Spleen (tissue), 7 donors: ENCODE results near the gene AKT1.

GRCh38 chr14:103535117-103535639, 6.2 kb downstream of the TRMT61A start:
- PRO-cap, 4 experiments = no peak in any of the 4 experiments
- RAMPAGE, long total RNA, 4 experiments = no peak in any of the 4 experiments

DNA sequence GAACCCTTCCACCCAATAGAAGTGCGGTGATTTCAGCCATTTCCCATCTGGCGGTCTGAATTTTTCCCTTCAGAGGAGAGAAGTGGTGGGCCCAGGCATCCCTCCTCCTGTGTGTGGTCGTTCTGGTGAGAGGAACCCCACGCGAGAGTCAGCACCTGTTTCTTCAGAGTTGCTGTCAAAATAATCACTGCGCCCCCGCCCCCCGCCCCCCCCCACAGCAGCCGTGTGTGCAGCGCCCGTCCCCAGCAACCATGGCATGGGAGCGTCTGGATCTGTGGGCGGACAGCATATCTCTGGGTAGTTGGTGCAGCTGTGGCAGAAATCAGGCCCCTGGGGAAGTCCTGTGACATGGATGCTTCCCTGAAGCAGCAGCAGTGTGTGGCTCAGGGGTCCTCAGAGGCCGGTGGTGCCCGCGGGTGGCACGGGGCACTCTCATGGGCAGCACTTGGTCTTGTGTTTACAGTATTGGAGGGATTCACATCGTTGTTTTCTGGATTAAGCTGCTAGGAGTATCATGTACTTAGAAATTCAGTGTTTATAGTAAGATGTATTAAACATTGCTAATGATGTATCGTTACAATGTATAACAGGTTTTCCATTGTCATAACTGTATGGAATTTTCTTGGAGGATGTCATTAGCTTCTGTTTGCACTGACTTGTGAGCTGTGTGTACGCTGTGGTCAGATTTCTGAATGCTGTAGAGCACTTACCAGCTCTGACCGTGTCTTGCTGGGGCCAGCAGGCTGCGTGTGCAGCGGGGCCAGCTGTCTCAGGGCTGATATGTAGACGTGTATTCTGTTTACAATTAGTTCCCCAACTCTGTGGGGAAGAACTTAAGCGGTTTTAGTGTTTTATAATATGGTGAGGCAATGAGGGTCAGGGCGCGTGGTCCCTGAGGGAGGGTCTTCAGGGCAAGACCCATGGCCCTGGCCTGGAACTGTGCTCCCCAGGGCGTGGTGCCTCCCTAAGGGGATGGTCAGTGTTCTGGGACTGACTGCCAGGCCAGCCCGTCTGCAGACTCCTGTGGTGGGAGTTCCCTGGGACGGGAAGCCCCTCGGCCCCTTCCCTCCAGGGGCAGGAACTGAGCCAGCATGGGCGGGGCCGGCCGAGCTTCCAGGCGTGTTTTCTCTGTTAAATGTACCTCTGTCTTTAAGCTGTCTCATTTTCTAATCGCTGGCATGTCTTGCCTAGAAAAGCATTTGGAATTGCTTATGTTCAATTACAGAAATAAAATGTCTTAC, 18.9 kb downstream of the XRCC3 start:
- PRO-cap, 4 experiments = no peak in any of the 4 experiments
- RAMPAGE, long total RNA, 4 experiments = no peak in any of the 4 experiments

DNA sequence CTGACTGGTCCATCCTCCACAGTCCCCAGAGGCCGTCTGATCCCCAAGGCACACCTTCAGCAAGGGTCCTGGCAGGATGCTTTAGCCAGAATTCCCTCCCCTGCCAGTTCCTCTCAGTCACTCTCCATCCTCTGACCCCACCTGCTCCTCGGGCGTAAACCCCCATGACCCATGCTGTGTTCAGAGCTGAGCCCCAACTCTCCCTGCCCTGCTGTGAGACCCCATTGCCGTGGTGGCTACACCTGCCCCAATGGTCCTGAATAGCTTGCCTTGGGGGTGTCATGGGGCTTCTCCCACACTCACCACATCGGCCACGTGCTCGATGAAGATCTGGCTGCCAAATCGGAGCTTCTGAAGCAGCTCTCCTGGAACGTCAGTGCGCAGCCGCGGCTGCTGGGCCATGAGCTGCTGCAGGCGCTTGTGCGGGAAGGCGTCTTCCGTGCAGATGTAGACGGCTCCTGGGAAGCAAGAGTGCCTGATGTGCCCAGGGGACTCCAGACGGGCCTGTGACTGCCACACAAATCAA, 12.3 kb downstream of the XRCC3 start:
- PRO-cap, 4 experiments = no peak in any of the 4 experiments
- RAMPAGE, long total RNA, 4 experiments = no peak in any of the 4 experiments

DNA sequence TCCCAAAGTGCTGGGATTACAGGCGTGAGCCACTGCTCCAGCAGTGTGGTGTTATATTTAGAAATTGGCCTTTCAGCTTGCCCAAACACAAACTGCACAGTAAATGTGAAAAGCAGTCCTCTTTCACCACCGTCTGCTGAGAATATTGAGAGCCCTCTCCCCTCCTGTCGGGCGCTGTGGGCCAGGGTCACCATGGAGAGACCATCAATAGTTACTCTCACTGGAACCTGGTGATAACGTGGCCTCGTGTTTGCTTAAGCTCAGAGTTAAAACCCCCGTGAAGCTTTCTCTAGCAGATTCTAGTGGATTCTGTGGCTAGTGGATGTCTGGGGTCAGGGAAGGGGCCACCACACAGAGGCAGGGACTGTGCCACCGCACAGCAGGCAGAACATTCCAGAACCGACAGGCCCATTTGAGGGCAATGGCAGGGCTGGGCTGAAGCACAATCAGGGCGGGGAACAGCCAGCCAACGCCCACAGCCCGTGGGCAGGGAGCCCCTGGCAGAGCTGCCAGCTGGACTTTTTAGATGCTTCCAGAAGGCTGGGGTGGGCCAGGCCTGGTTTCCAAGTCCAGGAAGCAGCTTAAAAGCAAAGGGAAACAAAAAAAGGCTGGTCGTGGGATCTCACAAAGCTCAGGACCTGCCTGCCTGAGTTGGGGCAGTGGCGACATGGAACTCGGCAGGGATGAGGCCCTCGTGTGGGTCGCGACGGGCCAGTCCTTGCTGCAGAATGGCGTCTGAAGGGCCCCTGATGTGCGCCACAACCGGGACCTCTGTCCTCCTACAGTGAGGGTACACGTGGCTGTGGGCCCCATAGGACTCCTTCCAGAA, 7.5 kb downstream of the ZFYVE21 start:
- PRO-cap, 4 experiments = no peak in any of the 4 experiments
- RAMPAGE, long total RNA, 4 experiments = no peak in any of the 4 experiments

DNA sequence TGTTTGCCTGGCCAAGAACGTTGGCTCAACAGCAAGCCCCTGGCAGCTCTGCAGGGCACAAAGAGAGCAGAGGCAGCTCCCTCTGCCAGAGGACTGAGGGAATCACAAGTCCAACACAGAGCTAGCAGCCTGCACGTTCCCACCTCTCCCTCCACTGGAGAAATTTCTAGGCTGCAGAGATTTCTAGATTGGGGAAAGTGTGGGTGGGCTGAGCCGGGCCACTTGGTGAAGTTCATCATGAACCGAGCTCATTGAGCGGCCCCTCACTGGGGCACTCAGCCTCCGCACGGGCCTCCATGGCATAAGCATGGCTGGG, 19.8 kb downstream of the ZFYVE21 start:
- PRO-cap, 4 experiments = no peak in any of the 4 experiments
- RAMPAGE, long total RNA, 4 experiments = no peak in any of the 4 experiments

DNA sequence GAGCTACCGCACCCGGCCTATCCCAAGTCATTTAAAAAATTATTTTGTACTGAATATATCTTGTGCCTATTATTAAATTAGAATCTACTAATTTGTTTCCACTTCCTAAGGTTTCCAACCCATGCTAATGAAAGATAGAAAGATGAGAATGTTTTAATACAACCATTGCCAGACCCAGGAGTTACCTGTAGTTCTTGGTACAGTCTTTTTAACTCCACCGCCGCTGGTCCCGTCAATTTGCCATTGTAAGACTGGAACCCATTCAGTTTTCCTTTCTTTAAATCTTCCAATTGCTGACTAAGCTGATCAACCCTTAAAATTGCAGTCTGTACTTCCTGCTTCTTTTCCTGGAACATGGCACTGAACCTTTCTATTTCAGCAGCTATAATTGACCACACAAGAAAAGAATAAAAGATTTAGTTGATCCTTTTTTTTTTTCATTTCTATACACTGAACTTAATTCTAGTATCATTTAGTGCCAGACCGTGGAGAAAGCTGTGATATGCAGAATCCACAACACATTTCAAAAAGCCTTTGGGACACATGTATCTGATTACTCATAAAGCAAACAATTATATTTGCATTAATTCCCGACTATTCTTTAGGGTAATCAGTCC, 37.3 kb downstream of the ZFYVE21 start:
- PRO-cap, 4 experiments = no peak in any of the 4 experiments
- RAMPAGE, long total RNA, 4 experiments = no peak in any of the 4 experiments

DNA sequence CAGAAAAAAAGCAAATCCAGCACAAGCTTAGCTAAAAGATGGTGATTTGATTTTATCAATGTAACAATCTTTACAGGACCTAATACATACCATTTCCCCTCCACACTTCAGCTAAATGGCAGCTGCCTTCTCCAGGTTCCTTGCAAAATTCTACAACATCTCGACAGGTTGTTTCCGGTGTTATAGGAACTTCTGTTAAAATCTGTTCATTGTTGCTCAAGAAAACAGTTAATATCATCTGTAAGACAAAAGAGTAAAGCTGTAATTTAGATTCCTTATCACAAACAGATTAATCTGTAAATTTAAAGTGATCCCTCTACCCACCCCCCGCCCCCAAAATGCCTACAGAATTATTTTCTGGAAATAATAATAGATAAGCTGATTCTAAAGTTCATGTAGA, 50.1 kb downstream of the PPP1R13B start:
- PRO-cap, 4 experiments = no peak in any of the 4 experiments
- RAMPAGE, long total RNA, 4 experiments = start-site peak on the minus strand in 1 of 4 experiments, centred at position 214 of the sequence, 13 reads per replicate

DNA sequence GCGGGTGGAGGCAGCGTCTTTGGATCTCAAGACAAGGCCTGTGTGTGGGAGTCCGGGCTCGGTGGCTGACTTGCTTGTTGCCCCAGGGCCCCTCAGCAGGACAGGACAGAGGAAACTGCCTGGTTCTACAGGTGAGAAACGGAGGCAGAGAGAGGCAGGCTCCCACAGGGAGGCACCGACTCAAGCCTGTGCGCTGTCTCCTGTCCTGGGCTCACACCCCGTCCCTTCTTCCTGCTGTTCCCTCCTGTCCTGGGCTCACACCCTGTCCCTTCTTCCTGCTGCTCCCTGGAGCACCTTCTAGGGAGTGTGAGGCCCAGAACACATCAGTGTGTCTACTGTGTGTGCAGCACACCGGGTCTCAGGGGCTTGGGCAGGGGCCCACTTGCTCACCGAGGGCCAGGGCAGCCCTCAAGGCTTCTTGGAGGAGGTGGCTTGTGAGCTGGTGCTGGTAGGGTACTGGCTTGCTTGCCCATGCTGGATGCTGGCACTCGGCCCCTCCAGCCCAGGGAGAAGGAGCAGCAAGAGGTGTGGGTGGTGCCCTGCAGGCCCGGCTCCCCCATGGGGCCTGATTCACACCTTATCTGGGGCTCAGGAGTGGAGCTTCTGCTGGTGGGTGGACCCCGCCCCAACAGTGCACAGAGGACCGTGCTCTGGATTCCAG, 15.0 kb downstream of the ASPG start:
- PRO-cap, 4 experiments = no peak in any of the 4 experiments
- RAMPAGE, long total RNA, 4 experiments = no peak in any of the 4 experiments

- PRO-cap, 4 experiments = no peak in any of the 4 experiments
- RAMPAGE, long total RNA, 4 experiments = no peak in any of the 4 experiments
Observed at GRCh38 chr14:104104683-104105329, 19.3 kb downstream of the ASPG start.

GRCh38 chr14:104229404-104230038, 91.1 kb downstream of the KIF26A start:
- PRO-cap, 4 experiments = no peak in any of the 4 experiments
- RAMPAGE, long total RNA, 4 experiments = no peak in any of the 4 experiments

DNA sequence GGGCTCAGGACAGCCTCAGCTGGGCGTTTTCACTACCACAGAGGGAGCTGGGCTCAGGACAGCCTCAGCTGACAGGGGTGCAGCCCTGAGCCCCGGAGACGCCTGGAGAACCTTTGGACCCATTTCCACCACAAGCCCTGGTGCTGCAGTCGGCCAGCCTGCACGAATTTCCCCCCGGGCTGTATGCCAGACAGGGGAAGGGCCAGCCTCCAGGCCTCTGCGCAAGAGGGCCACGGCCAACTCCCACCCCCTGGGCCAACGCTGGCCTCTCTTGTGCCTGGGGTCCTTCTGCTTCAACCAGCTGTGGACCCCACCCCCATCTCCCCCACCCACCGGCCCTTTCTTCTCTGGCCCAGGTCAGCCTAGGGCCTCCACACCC, 2.6 kb upstream of the C14orf180 start:
- PRO-cap, 4 experiments = no peak in any of the 4 experiments
- RAMPAGE, long total RNA, 4 experiments = no peak in any of the 4 experiments

GRCh38 chr14:104694537-104695409, 5.4 kb downstream of the INF2 start:
- PRO-cap, 4 experiments = no peak in any of the 4 experiments
- RAMPAGE, long total RNA, 4 experiments = no peak in any of the 4 experiments

- PRO-cap, 4 experiments = peak in 1 of 4 experiments; most common minus-strand start chr14:104695550 (in 1)
- RAMPAGE, long total RNA, 4 experiments = no peak in any of the 4 experiments
Observed at GRCh38 chr14:104695410-104695717, 5.9 kb downstream of the INF2 start.

DNA sequence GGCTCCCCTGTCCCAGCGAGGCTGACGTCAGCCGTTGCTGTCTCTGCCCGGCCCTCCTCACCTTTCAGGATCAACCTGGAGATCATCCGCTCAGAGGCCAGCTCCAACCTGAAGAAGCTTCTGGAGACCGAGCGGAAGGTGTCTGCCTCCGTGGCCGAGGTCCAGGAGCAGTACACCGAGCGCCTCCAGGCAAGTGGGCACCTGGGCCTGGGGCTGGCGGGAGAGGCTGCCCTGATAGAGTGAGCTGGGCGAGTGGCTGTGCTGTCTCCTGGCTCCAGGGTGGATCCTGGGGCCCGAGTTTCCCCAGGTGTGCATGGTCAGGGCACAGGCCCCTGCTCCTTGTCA, 11.7 kb upstream of the ADSS1 start:
- PRO-cap, 4 experiments = no peak in any of the 4 experiments
- RAMPAGE, long total RNA, 4 experiments = no peak in any of the 4 experiments

GRCh38 chr14:104735888-104736925, 12.2 kb downstream of the ADSS1 start:
- PRO-cap, 4 experiments = peak in 4 of 4 experiments; most common plus-strand start chr14:104736621 (in 2); most common minus-strand start chr14:104736315 (in 4)
- RAMPAGE, long total RNA, 4 experiments = no peak in any of the 4 experiments

GRCh38 chr14:104789017-104789748, 6.4 kb downstream of the AKT1 start:
- PRO-cap, 4 experiments = no peak in any of the 4 experiments
- RAMPAGE, long total RNA, 4 experiments = no peak in any of the 4 experiments

GRCh38 chr14:104795048-104796215, at the start of gene AKT1:
Gene AKT1 (minus strand): TSS chr14:104795748.
- PRO-cap, 4 experiments = peak in 4 of 4 experiments; most common plus-strand start chr14:104795374 (in 2); most common minus-strand start chr14:104795689 (in 4)
- RAMPAGE, long total RNA, 4 experiments = no peak in any of the 4 experiments

DNA sequence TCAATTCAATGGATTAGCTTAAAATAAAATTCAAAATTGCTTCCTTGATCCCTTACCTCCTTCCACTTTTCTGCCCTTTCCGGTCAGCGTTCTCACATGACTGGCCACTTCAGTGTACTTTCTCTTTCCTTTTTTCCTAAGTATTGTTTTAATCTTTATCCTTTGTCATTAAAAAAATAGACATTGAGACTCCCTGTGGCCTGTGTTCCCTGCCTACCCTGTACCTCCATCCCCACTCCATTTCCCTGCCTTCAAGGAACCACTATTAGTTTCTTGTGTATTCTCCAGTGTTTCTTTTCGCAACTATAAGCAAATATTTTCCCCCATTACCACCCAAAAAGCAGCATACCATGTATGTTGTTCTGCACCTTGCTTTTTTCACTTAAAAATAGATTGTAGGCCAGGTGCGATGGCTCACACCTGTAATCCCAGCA, 13.4 kb downstream of the ZBTB42 start:
- PRO-cap, 4 experiments = peak in 1 of 4 experiments; most common plus-strand start position 168 of the sequence (in 1); most common minus-strand start position 105 of the sequence (in 1)
- RAMPAGE, long total RNA, 4 experiments = no peak in any of the 4 experiments

GRCh38 chr14:104857021-104857639, 7.9 kb upstream of the CEP170B start:
- PRO-cap, 4 experiments = no peak in any of the 4 experiments
- RAMPAGE, long total RNA, 4 experiments = no peak in any of the 4 experiments

DNA sequence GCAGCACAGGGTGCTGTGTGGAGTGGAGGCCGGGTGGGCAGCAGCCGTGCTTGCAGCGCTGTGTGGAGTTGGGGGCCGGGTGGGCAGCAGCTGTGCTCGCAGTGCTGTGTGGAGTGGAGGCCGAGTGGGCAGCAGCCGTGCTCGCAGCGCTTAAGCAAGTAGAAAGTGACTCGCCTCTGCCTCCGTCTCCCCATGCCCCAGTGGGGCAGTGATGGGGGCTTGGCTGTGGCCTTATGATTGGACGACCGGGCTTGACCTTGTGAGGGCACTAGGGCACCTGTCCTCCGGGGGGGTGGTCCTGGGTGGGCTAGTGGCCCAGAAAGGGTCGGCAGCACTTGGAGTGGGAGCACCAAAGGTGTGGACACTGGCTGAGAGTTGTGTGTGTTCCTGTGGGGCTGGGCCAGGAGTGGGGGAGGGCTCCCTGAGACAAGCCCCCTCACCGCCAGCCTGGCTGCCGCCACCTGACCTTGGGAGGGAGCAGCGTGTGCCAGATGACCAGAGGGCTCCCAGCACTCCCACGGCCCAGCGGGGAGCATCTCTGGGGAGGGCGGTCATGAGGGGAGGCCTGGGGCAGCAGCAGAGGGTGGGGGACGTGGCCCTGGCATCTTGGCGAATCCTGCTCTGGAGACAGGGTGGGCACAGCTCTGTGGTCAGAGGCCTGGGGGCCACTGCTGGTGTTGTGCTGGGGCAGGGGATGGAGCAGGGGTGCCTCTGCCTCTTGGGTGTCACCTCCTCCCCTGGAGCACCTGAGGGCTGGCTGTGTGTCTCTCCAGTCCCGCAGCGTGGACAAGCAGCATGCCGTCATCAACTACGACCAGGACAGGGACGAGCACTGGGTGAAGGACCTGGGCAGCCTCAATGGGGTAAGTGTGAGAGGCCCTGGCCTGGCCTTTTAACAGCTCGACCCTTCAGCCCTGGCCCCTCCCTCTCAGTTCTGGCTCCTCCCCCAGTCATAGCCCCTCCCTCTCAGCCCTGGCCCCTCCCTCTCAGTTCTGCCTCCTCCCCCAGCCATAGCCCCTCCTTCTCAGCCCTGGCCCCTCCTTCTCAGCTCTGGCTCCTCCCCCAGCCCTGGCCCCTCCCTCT, 10.8 kb downstream of the CEP170B start:
- PRO-cap, 4 experiments = no peak in any of the 4 experiments
- RAMPAGE, long total RNA, 4 experiments = no peak in any of the 4 experiments